NB4 (cell line): ENCODE data around the genes SLC25A47 and WARS1.

- RRBS = no CpG with 5 or more reads among the region's 21 CpGs
Observed at GRCh38 chr14:99809325-99810330, 16.4 kb downstream of the EML1 start.

GRCh38 chr14:100193782-100194045, 34.3 kb upstream of the DEGS2 start:
- RRBS = no CpG with 5 or more reads among the region's 5 CpGs

GRCh38 chr14:100213420-100214602, 25.1 kb upstream of the YY1 start:
- RRBS = under 1% methylated on average over 29 of the region's 90 CpGs

GRCh38 chr14:100239825-100241026, 1.3 kb downstream of the YY1 start:
- RRBS = 1% methylated on average over 55 of the region's 133 CpGs

GRCh38 chr14:100293991-100294580, 12.2 kb downstream of the SLC25A29 start:
- RRBS = no CpG with 5 or more reads among the region's 11 CpGs

DNA sequence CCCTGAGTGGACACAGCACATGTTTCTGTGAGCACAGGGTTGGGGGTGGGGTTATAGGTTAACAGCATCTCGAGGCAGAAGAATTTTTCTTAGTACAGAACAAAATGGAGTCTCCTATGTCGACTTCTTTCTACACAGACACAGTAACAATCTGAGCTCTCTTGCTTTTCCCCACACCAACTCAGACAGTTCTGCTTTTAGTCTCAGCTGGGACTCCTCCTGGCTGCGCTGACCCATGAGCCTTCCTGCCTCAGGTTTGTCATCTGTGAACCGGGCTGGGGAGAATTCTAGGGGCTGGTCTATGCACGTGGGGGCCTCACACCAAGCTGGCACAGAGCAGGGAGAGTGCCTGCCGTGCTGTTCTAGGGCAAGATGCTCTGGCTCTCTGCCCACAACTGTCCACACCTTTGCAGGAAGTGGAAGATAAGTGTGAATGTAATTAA, 6.4 kb upstream of the SLC25A29 start:
- RRBS = no CpG with 5 or more reads among the region's 6 CpGs

- RRBS = 95% methylated on average over 4 of the region's 12 CpGs
Observed at GRCh38 chr14:100322923-100323536, at the start of gene SLC25A47. Gene SLC25A47 (plus strand): TSS chr14:100323339.

- RRBS = no CpG with 5 or more reads among the region's 11 CpGs
Observed at GRCh38 chr14:100333793-100334770, 10.9 kb downstream of the SLC25A47 start.

DNA sequence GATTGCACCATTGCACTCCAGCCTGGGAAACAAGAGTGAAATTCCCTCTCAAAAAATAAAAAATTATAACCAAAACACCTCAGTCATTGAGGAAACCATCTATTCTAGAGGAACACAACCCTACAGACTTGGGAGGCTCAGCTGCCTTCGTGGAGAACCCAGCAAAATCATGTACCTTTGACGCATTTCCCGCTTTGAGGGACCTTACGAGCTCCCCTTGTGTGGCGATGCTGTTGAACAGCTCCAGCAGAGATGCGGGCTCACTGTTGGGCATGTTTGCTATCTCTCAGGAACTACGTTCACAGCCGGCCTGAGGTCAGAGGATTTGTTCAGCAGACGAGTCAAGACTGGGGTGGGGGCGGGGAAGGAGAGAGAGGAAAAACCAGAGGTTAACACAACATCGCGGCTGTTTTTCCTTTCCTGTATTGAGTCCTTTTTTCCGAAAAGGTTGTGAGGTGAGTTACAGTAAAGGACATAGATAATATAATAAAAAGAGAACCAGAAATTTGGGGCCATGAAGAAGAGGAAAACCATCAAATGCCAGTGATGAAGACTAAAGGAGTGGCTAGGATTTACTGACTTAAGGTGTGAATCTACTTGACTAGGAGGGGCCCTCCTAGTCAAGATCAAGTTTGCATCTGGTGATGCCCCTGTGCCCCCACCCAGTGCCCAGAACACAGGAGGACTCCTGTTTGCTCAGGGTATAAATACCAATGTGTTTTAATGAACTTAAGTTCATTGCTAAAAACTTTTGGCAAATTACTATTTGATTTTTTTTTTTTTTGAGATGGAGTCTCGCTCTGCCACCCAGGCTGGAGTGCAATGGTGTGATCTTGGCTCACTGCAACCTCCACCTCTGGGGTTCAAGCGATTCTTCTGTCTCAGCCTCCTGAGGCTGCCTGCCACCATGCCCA, 6.0 kb downstream of the WARS1 start:
- RRBS = no CpG with 5 or more reads among the region's 15 CpGs

DNA sequence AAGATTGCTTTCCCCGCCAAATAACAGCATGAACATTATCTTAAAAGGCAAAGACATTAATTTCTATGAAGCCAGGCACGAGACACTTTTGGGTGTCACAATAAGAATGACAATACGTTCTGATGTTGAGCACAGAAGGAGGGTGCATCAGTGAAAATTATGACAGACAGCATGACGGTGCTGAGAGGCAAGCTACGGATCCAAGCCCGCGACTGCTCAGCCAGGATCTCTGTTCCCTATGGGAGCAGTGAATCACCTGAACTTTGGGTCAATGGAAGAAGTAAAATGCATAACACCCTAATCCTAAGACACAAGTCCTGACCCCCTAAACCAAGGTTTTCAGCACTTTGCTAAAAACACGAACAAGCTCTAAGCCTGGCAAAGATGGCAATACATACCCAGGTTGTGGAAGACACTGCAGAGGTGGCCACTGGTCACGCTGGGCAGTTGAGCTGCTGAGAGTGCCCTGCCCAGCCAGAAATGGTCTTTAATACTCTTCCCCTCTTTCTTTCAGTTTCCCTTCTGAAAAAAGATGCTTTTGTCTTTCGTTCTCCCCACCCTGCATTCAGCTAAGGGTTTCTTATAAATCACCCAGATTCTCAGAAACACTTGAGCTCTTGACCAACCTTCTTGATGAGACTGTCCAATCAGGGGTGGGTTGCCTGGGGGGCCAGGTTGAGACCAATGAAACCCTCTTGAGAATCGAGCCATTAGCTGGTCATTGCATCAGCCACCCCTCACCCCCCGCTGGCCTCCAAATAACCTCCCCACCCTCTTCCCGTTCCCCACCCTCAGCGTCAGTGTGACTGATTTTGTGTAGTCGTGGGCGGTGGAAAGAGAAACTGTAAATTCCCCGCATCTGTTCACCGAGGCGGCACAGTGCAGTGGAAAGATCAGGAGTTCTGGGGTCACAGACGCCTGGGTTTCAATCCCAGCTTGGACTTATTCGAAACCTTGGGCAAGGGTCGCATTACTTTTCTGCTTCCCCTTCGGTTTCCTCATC, at the start of gene WARS1:
WARS1 (minus strand) TSS at position 463 of the 1,003 bp plus-strand sequence.
- RRBS = no CpG with 5 or more reads among the region's 23 CpGs

GRCh38 chr14:100486340-100486656, 100.9 kb downstream of the BEGAIN start:
- RRBS = no CpG with 5 or more reads among the region's 6 CpGs

DNA sequence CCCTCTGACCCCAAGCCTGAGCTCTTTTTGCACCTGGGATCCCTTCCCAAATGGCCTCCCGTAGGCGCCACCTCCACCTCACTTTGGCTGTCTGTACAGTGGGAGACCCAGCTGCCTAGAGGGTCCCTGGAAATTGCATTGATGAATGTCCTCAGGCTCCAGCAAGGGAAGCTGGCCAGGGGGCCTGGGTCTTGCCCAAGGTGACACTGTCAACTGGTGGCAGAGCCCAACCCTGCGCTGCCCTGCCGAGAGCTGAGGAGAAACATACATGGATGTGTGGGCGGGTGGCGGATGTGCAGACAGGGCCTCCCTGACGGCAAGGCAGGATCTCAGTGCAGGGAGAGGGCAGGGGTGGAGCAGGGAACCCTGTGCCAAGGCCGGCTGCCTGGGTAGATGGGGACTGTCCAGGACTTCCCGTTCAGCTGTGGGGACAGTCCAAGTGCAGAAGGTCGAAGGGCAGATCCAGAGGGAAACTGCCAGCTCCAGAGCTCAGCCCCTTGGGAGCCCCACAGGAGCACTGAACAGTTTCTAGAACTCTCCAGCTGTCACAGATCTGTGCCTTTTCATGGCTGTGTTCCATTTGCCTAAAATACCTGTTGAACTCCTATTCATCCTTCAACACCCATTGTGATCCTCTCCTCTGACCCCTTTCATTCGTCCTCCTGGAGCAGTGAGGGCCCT, 53.1 kb downstream of the BEGAIN start:
- RRBS = no CpG with 5 or more reads among the region's 11 CpGs

- RRBS = 42% methylated on average over 28 of the region's 74 CpGs
Observed at GRCh38 chr14:100568594-100569145, 18.5 kb downstream of the BEGAIN start.

- RRBS = no CpG with 5 or more reads among the region's 4 CpGs
Observed at GRCh38 chr14:100641171-100641474, 53.9 kb upstream of the BEGAIN start.

DNA sequence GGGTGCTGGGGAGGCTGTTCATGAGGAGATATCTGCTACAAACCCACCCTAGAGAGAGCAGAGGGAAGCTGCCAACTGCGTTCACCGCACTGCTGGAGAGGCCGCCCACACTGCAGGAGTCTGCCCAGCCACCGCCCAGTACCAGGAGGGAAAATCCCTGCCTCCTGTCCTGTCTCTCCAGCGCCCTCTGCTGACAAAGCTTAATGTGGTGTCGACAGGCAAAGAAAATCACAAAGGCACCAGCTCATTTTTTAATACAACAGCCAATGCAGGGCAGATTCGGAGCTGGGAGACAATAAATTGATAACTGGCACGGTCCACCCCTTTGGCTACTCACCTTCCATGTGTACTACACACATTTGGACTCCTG, 58.5 kb upstream of the BEGAIN start:
- RRBS = no CpG with 5 or more reads among the region's 8 CpGs

DNA sequence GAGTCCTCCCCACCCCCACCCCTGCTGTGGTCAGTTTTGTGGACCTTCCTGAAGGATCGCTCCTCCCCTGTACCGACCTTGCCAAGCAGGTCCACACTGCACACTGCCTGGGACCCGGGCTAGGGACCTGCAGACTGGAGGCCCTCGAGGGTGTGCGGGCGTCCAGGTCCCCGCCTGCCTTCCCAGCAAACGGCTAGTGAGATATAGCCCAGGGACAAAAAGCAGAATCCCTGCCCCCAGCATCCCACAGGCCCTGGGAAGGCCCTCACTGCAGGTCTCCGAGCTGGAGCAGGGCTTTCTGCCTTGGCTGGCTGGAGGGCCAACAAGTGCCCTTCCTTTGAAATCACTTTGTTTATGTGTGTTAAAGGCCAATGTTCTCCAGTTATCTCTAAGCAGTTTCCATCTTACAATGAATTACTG, 397.4 kb upstream of the PPP2R5C start:
- RRBS = no CpG with 5 or more reads among the region's 9 CpGs

GRCh38 chr14:101475660-101475875, 285.9 kb upstream of the PPP2R5C start:
- RRBS = no CpG with 5 or more reads among the region's 7 CpGs

GRCh38 chr14:101496338-101496929, 265.1 kb upstream of the PPP2R5C start:
- RRBS = 80% methylated on average over 1 of the region's 23 CpGs

DNA sequence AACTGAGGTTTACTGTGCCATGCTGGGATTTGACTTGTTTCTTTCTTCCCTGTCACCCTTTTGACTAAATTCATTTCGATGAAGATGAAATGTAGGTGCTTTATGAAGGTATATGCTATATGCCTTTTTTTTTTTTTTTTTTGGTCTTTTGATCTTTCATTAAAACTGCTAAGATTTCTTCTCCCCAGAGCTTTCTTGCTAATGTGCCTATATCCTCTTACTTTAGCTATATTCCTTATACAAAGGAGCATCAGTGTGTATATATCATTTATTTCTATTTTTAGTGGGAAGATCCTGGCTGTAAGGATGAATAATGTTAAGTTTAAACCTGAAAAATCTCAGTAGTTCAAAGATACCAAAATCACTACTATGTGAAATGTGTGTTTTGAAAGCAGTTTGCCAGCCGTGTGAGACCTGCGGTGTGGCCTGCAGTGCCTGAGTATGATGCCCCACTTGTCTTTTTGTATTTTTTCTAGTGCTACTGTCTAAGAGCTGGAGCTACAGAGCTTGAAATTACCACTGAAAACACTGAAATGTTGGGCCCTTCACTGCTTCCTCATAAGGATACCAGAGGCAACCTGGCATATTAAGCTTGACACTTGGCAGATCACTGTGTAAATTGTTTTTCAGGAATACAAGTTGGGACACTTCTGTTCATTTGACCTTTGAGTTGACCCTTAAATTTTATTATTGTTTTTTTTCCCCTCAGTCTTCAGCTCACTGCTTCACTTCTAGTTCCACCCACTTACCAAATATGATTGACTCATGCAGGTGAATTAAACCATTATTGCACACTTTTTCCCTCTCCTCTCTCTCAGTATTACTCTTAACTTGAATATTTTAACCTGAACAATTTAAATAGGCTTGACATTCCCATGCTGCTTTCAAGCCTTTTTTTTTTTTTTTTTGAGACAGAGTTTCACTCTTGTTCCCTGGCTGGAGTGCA, 3.4 kb downstream of the PPP2R5C start:
- RRBS = no CpG with 5 or more reads among the region's 3 CpGs

DNA sequence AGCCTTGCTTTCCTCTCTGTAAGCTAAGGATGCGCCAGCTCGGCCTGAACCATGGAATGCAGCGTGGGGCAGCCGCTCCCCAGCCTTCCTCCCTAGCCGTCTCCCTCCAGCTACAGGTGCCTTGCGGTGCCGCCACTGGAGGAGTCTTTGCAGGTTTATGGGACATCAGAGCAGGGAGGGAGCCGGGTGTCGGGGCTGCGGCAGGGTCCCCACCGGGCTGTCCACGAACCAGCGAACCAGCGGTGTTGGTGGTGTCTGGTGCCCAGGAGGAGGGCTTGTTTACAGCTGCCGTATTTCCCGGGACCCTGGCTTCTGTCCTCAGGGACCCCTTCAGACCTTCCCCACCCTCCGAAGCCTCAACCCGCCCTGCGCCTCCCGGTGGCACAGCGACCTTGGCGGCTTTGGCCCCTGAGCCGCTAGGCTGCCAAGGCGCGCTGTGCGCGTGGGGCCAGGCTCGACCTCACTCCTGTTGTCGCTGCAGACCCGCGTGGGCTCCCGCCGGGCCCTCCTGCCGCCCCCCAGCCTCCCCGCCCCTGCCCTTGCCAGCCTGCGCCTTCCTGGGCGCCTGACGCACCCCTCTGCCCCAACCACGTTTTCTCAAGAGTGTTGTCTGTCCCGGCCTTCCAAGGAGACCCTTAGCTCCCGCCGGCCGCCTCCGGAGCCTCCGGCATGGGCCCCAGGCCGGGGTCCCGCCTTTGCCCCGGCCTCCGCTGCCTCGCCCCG, 19.6 kb downstream of the PPP2R5C start:
- RRBS = 80% methylated on average over 13 of the region's 51 CpGs